ENCODE measurements around a stretch of chr11.

GRCh38 chr11:121337603-121338445 is 45.3 kb downstream of the SC5D start:
- PRO-cap, result no peak

GRCh38 chr11:121377730-121378191 is 74.4 kb upstream of the SORL1 start:
- PRO-cap, result unidirectional peak, plus-strand start at chr11:121377977

DNA sequence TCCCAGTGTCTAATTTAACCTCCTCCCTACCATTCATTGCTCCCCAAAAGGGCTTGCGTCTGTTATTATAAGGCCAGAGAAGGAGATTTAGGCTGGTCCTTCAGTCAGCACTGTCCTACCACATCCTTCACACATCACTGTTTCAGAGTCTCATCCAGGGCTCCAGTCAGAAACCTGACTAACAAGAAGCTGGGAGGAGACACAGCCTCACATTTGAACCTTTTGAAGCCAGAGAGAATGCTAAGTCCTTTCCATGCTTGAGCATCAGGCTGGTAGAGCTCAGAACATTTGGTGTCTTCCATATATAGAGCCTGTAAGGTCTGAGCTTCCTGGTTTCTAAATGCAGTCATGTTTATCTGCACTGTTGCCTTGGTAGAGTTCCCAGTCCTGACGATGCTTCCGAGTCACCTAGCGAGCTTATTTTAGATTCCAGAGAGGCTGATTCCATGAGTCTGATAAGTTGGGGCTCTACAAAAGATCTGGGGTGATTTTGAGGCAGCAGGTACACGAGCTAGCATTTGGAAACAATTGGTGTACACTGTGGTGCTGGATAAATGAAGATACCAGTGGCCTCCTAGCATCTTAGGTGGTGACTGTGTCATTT is 68.4 kb upstream of the SORL1 start:
- PRO-cap, result no peak

GRCh38 chr11:121391987-121392368 is 60.1 kb upstream of the SORL1 start:
- PRO-cap, result no peak

DNA sequence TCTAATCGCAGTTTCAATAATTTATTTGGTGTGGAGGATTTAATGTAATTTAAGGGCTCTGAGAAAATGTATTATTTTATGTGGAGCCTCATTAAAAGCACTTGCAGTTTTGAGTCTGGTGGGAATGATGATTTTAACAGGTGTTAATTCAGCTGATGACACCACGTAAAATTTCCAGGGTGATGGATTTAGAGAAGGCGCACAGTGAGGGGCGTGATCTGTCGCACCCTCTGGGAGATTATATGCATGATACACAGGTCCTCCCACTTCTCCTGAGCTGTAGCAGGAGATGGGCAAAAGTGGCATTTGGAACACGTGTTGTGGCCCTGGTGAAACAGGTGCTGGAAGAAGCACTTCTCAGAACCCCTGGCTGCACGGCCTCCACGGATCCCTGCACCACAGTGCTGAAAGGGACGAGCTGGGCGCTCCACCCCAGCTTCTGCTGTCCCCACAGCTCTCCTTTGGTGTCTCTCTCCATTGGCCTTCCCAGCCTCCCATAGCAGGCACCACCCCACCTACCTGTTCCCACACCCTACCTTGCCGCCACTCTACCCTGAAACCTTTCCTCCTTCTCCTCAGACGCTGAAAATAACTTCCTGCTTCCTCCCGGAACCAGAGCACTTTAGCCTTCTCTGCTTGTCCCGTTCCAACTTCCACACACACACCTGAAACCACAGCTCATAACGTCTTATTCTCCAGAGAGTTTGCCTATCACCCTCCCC is 6.9 kb upstream of the SORL1 start:
- PRO-cap, result no peak

DNA sequence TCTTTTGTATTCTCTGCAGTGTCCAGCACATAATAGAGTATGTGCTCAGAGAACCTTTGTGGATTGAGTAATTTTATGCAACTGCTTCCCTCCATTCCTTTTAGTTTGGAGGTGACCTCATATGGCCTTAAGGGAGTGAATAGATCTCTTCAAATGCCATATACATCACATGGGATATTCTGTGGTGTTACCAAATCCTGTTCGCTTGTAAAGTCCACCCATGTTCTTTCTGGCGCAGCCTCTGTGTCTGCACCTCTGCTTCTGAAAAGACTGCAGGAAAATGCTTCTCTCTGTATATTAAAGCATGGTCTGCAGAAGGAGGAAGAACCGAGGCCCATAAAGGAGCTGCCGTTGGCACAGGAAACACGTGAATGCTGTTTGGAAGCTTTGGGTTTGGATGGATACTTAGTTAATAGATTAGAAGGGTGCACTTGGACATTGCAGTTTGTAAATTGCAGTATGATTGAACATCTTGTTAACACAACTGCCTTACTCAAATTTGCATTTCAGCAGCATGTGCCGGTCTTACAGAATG is 126.5 kb downstream of the SORL1 start:
- PRO-cap, result no peak

GRCh38 chr11:121582317-121582882 is 130.3 kb downstream of the SORL1 start:
- PRO-cap, result no peak

DNA sequence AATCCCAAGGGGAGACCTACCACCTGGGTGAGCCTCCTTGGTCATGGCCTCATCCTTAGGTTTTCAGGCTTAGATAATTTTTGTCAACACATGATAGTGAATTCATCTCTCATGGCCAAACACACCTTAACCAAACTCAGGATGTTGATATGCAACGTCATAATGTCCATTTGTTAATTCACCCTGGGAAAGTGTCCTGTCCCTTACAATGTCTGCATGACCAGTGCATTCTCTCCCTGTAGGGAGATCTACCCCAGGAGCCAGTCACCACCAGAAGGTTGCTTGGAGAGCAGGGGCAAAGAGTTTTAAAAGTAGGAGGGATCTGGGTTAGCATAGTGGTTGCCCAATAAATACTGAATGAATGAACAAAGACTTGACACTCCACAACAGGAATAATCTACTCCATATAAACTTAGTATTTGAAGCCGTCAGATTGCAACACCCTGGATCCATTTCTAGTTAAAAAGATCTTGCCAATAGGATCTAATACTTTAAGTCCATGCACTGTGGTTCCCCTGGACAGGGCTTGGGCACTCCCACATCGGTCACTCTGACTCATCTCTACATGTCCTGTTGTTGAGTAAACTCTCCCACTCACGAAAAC is 182.5 kb downstream of the SORL1 start:
- PRO-cap, result no peak

- PRO-cap, result no peak
Observed at GRCh38 chr11:121662087-121662741, 210.1 kb downstream of the SORL1 start.

DNA sequence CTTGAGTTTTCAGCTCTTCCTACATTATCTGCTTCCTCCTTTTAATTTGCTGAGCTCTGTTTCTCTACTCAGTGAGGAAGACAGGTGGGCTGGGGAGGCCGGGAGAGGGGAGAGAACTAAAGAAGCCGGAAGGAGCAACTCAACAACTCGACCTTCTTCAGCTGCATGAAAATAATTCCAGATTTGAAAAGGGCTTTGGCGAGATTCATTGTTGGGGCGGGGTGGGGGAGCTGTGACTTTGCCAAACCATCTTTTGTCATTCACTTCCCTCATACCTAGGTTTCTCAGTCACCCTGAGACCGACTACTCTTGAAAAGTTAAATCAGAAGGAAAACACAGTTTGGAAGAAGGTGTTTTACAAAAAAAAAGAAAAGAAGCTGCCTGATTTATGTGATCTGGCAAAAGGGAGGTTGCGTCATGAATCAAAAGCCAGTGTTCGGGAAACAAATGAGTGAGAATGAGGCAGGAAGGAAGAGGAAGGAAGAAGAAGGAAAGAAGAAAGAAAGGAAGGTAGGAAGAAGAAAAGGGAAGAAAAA is 314.8 kb downstream of the BLID start:
- PRO-cap, result no peak

DNA sequence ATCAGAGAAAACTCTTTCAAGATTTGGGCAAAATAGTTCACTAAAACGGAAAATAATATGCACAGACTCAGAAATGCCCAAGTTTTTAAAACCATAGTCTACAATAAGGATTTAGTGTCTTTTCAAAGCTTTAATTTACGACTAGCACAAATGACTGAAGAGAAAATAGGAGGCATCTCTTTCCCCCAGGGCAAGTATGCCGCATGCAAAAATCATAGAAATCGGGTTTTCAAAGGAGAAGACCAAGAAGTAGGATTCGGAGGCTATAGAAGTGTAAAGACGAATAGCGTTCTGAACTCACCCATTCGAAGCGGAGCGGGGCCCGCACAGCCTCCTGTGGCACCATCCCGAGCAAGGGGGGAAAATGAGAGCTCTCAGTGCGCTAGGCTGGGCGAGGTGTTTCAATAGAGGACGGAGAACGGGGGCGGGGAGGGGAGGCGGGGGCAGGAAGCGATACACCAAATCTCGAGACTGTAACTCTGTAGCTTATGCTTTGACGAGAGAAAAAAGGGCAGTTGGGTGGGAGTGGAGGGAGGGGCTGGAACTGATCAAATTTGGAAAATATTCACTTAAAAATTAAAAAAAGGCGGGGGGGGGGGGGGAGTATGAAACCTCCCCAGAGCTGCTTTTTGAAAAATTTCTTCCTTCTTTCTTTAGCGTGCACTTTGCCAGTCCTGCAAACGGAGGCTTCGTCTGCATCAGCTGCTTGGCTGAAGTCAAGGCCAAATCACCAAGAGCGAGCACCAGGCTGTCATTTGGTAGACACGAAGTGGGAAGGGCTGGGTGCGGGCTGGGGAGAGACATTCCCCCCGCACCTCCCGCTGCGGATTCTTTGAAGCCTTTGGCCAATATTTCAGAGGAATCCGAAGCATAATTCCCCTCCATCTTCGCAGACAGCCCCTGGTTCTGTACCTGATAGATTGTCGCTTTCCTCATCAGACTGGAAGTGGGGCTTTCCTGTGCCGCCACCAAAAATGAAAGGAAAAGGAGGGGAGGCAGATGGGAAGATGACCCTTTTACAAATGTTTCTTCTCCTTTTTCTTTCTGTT is 15.6 kb downstream of the BLID start:
- PRO-cap, result no peak

DNA sequence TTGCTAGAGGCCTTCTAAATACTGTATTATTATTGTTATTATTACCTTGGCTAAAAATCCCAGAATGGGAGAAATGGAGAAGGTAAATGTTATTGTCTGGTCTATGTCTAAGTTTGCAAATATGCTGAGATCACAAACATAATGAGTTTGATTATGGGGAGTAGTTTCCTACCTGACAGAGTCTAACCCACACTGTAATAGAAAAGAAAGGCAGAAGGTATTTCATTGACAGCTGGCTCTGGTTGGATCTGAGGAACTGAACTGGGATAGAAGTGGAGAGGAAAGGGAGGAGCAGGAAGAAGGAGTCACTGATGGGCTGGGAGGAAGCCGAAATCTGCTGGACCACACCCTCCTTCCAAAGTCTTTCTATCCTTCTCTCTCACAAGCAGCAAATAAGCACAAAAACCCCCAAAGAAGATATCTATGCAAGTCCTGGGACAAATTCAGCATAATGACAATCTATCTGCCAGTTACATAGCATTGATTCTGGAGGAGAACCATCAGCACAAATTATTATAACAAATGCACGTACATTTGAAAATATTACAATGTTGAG is 11.7 kb downstream of the BLID start:
- PRO-cap, result no peak

DNA sequence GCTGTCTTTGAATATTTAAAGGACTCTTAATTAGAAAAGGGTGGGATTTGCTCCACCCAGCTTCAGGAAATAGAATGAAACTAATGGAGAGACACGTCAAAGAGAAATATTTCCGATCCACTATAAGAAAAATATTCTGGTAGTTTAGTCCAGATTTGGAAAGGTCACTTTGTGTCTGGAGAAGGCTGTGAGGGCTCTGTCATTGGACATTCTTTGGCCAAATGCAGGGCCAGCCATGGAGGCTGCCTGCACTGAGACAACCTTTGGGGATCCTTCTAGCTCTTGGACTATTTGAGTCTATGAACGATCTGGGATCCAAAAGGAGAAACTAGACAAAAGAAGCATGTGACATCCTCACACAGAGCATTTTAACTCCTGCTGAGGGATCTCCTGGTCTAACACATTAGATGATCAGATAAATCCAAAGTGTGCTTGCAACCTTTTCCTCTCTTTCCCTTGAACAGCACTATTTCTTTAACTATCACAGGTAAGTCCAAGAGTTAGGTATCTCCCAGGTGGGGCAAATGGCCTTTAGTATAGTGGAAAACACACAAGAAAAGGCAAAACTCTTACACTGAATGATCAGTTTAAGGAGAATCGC is 89.4 kb upstream of the BLID start:
- PRO-cap, result no peak

- PRO-cap, result no peak
Observed at GRCh38 chr11:122629102-122629482, 26.4 kb upstream of the UBASH3B start.

GRCh38 chr11:122672898-122673424 is 17.4 kb downstream of the UBASH3B start:
- PRO-cap, result no peak

- PRO-cap, result no peak
Observed at GRCh38 chr11:122685941-122686515, 30.5 kb downstream of the UBASH3B start.

DNA sequence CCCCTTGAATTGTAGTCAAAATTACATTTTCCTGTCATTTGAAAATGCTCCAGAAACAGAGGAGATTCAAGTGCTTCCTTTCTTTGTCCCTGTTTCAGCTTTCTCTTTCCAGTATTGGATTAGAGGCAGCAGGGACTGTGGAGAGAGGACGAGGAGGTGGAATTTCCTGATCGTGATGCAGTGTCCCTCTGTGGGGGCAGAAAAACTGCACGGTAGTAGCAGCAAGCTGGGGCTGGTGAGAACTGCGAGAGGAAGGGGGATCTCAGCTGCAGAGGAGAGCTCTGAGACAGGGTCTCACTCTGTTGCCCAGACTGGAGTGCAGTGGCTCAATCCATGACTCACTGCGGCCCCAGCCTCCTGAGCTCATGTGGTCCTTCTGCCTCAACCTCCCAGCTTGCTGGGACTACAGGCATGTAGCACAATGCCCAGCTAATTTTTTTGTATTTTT is 60.4 kb downstream of the UBASH3B start:
- PRO-cap, result no peak

GRCh38 chr11:122756248-122756858 is 81.9 kb upstream of the CRTAM start:
- PRO-cap, result no peak

GRCh38 chr11:123059811-123060134 is 2.2 kb downstream of the HSPA8 start:
- PRO-cap, result no peak

DNA sequence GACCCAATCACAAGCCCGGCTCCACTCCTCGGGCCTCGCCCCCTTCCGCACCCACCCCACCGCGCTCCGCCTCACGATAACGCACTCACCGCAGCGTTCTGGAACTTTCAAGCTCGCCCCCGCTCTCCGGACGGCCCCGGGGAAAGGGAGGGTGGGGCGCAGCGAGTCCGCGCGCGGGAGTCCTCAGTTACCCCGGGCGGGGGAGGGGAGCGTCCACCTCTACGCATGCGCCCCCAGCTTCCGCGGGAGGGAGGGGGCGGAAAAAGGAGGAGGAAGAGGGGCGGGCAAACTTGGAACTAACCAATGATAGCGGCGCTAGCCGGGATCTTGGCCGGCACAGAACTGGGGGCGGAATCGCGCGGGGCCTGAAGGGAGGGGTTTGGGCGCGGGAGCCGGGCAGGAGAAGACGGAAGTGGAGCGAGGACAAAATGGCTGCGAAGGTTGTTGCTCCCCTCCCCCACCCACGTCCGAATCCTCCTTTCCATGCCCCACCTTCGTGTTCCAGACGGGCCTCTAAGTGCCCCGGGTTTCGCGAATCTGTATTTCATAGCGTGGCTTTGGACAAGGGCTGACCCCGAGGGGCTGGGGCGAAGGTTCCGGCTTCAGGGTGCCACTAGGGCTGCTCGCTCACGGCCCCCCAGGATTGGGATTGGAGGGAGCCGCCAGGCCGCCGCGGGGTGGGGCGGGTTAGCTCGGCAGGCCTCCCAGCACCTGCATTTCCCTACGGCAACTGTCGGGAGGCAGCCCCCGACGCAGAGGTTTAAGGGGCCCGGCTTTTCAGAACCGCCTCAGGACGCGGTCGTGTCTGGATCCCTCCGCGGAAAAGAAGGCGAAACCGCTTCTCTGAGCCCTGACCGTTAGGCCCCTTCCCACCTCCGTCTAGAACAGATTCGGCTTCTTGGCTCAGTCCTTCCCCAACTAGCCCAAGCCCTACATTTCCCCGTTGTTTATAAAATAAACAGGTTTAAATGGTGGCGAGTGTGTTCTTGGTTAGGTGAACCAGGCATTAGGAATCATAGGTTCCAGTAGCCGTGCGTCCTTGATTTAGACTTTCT is 649 bp upstream of the HSPA8 start:
- PRO-cap, result bidirectional peak, plus-strand start at position 84 of the sequence, minus-strand start outside the sequence; bidirectional peak, plus-strand start at position 404 of the sequence, minus-strand start at position 205 of the sequence; bidirectional peak, plus-strand start at position 643 of the sequence, minus-strand start at position 651 of the sequence; bidirectional peak, plus-strand start at position 729 of the sequence, minus-strand start at position 735 of the sequence